Bronchial epithelial cell (primary cell): ENCODE results near the genes ZNF705A, CLEC4E and M6PR.

DNA sequence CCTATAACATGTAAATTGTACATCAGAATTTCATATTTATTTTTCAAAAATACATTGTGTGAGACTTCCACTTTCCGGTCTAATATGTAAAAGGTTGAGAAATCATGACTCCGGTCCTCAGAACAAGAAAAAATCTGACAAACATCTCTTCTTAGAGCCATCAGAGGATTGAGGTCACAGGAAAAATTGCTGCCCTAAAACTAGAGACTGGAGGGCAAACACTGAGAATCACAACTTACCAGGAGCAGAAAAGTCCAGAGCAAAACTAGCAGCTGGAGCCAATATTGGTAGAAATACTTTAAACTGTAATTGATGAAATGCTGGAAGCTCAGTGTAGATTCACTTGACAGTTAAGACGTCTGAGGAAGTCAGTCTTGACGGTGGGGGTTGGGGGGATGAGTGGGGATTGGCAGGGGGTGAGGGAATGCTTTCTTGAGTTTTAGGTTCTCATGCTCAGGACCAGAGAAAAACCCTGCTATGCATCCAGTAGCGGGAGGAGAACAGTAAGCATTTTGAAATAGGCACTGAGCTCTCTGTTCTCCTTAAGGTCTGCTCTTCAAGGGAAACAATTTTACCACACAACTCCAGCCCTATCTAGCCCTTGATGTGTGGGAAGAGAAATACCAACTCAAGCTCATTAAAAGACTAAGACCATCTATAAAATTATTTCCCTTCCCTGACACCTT lies 71.5 kb upstream of the CD163 start:
- RRBS, 2 experiments, result no CpG with 5 or more reads among the region's 5 CpGs

- RRBS, 2 experiments, result no CpG with 5 or more reads among the region's 3 CpGs
These were observed at the start of gene ZNF705A for GRCh38 chr12:8156716-8157412. Gene ZNF705A, plus strand, starts transcription at chr12:8157015.

- RRBS, 2 experiments, result no CpG with 5 or more reads among the region's 4 CpGs
These were observed at the start of gene CLEC4E for GRCh38 chr12:8540703-8541383. Gene CLEC4E, minus strand, starts transcription at chr12:8540905.

- RRBS, 2 experiments, result no CpG with 5 or more reads among the region's 22 CpGs
These were observed 23.1 kb upstream of the AICDA start for GRCh38 chr12:8635407-8636500.

GRCh38 chr12:8658452-8658806 lies 4.2 kb downstream of the MFAP5 start:
- RRBS, 2 experiments, result no CpG with 5 or more reads among the region's 1 CpG

DNA sequence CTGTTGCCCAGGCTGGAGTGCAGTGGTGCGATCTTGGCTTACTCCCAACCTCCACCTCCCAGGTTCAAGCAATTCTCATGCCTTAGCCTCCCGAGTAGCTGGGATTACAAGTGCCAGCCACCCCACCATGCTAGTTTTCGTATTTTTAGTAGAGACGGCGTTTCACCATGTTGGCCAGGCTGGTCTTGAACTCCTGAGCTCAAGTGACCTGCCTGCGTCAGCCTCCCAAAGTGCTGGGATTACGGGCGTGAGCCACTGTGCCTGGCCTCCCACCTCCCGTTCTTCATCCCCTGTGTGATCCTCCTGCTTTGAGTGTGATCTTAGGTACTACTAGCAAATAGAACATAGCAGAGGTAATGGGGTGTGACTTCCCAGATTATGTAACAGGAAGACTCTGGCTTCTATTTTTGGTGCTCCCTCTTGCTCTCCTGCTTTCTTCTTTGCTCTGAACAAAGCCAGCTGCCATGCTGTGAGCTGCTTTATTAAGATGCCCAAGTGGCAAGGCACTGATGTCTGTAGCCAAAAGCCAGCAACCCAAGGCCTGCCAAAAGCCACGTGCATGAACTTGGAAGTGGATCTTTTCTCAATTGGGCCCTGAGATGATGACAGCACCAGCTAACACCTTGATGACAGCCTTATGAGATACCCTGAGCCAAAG lies 5.7 kb upstream of the MFAP5 start:
- RRBS, 2 experiments, result no CpG with 5 or more reads among the region's 10 CpGs

DNA sequence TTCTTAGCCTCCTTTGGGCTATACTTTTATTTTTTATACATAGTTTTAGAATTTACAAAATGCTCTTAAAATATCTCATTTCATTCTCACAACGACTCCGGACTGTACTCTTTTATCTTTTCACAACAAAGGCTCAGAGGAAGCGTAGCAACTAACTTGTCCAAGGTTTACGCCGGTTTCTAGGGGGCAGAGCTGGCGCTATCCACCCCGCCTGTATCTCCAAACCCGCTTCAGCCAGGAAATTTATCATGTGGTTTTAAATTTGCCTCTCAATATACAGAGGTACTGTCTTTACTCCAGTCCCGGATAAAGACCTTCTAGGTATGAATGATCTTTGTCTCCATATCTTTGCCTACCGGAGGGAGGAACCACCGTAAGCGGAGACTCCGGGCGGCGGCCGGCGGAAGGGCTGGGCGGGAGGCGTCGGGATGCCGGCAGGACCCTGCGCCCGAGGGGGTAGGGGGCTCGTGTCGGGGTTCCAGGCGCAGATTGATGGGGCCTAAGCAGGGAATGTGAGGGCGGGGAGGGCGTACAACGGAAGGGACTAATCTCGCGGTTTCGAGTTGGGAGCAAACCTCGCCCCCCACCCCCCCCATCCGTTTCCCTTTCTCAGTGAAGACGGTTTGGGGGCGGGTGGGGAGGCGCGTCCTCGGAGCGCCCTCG lies 648 bp upstream of the RIMKLB start:
- RRBS, 2 experiments, result 0 to under 1% methylated on average over 2 to 6 of the region's 41 CpGs

DNA sequence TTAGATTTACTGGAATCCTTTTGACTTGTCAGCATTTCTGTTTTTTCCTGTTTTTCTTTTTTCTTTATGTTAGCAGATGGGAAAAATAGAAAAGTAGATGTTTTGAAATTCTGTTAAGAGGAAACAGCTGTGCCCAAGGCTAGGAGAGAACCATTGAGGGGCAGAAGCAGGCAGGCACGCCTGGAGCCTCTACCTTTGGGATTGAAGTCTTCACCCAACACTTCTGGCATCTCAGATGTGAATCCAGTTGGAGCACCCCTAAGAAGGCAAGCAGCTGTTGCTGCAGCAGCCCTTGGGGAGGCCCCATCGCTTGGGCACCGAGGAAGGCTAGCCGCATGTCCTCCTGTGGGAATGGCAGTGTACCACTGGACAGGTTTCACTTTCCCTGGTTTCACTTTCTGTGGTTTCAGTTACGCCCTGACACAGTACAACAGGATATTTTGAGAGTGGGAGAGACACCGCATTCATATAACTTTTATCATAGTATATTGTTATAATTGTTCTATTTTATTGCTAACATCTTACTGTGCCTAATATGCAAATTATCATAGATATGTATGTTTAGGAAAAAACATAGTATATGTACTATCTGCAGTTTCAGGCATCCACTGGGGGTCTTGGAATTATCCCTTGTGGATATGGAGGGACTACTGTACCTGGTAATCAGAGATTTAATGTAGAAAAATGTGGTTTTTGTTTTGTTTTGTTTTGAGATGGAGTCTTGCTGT lies 11.7 kb downstream of the RIMKLB start:
- RRBS, 2 experiments, result no CpG with 5 or more reads among the region's 6 CpGs

DNA sequence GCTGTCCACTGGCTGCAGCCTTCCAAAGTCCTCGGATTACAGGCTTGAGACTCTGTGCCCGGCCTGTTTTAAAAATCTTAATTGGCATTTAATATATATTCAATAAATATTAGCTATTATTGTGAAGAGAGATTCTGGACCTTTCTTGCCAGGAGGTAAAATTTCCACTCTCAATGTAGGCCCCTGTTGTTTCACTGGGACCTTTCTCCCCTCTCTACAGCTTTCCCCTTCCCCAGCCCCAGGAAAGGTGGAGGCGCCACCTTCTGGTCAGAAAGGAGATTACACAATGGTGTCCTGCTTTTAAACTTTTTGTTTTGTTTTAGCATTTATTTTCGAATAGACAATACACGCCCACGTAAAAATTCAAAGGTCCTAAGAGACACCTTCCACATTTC lies 23.8 kb upstream of the PHC1 start:
- RRBS, 2 experiments, result no CpG with 5 or more reads among the region's 6 CpGs

DNA sequence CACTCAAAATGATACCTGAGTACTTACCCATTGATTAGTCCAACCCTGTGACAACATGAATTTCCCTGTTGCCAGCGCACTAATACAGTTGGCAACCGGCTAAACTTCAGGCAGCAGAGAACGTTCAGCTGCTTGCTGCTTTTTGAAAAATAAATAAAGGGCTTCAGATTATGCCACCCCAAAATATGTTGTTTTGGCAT lies 9.9 kb upstream of the PHC1 start:
- RRBS, 2 experiments, result no CpG with 5 or more reads among the region's 3 CpGs

- RRBS, 2 experiments, result under 1 to 2% methylated on average over 11 of the region's 73 CpGs
These were observed at the start of gene M6PR for GRCh38 chr12:8949118-8950243. Gene M6PR, minus strand, starts transcription at chr12:8949645.

DNA sequence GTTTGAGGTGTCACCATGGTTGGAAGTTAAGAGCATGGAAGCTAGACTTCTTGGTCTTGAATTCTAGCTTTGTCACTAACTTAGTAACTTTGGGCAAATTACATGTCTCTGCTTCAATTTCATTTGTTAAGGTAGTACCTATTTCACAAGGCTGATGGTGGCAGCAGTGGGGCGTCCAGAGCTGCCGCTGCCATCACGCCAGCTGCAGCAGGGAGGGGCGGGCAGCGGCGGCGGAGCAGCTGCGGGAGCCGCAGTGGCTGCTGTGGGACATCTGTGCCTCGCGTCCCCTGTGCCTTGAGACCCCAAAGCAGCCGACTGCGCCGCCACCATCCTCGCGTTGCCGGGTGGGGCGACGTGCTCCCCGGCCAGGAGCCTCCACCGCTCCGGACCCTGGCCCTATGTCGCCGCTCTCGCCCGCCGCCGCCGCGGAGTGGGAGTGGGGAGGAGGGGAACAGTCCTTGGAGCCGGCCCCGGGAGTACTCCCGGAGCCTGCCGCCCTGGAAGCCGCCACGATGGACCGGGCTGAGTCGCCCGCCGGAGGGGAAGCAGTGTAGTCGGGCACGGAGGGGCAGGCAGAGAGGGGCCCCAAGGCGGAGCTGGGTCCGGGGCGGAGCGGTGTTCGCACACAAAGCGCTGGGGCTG lies 51.5 kb downstream of the A2M start:
- RRBS, 2 experiments, result under 1% methylated on average over 8 of the region's 48 CpGs

GRCh38 chr12:9064772-9065356 lies 50.9 kb downstream of the A2M start:
- RRBS, 2 experiments, result under 1 to 3% methylated on average over 15 to 19 of the region's 39 CpGs

DNA sequence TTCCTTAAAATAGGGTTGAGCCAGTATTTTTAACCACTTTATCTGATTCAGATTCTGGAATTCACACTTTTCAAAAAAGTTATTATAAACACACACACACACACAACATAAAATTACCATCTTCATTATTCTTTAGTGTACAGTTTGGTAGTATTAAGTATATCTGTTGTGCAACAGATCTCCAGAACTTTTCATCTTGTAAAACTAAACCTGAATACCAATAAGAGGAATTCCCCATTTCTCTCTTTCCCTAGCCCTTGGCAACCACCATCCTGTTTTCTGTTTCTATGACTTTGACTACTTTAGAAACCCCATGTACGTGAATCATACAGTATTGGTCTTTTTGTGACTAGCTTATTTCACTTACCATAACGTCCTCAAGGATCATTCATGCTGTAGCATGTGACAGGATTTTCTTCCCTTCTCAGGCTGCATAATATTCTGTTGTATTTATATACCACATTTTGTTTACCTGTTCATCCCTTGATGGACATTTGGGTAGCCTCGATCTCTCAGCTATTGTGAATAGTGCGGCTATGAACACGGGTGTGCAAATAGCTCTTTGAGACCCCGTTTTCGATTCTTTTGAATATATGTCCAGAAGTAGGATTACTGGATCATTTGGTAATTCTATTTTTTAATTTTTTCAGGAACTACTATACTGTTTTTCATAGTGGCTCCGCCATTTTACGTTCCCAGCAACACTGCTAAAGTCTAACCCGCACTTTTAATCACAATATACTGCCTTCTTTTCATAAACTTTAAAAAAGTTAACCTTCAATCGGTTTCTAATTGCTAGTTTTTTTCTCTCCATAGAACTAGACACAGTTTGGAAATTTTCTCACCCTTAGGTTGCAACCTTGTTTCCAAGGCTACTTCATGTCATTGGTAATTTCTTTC lies 12.1 kb downstream of the A2M start:
- RRBS, 2 experiments, result no CpG with 5 or more reads among the region's 11 CpGs

- RRBS, 2 experiments, result no CpG with 5 or more reads among the region's 2 CpGs
These were observed 1.8 kb downstream of the A2M start for GRCh38 chr12:9113877-9114414.

GRCh38 chr12:9449611-9450124 lies 158.0 kb downstream of the KLRB1 start:
- RRBS, 2 experiments, result no CpG with 5 or more reads among the region's 13 CpGs

- RRBS, 2 experiments, result no CpG with 5 or more reads among the region's 5 CpGs
These were observed 26.5 kb upstream of the CLEC2D start for GRCh38 chr12:9643056-9643286.

- RRBS, 2 experiments, result no CpG with 5 or more reads among the region's 4 CpGs
These were observed 23.9 kb downstream of the CD69 start for GRCh38 chr12:9736787-9737211.

DNA sequence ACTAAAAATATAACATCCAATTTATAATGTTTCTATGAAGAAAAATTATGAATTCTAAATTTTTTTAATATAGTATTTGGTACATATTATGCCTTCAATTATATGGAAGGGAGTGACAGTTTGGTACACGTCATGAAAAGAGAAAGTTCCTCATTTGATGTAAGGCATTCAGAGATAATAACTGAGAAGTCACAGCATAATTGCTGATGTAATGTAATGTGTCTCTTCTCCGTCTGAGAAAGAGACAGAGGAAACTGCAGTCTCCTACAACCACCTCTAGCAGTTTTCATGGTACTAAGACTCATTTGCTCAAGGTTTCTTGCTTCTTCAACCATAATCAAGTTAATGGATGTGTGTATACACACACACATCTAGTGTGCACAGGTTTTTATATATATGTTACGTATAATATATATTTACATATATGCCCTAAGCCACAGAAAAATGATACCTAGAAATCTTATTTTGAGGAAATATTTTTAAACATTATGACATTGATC lies 2.4 kb upstream of the CD69 start:
- RRBS, 2 experiments, result no CpG with 5 or more reads among the region's 3 CpGs

- RRBS, 2 experiments, result no CpG with 5 or more reads among the region's 5 CpGs
These were observed 30.9 kb upstream of the KLRF1 start for GRCh38 chr12:9796246-9796825.